K562 (cell line): ENCODE measurements around the gene RARA.

GRCh38 chr17:40026578-40027364, 11.5 kb downstream of the CSF3 start:
- RAMPAGE, long total RNA = no peak
- RRBS = 24% methylated on average over 5 of the region's 32 CpGs
PRO-cap:
- standard = no peak
- CoPRO, capped RNA only, 2 experiments = no peak in any of the 2 experiments
- CoPRO, capped and uncapped RNA, 2 experiments = no peak in any of the 2 experiments
- CoPRO, uncapped RNA only, 2 experiments = no peak in any of the 2 experiments
CAGE:
- cytosol, long polyA plus RNA = no peak
- long polyA plus RNA = no peak
- nucleolus, long total RNA = no peak
- nucleus, long polyA plus RNA = no peak

- RAMPAGE, long total RNA = no peak
- RRBS = no CpG with 5 or more reads among the region's 7 CpGs
PRO-cap:
- standard = no peak
- CoPRO, capped RNA only, 2 experiments = no peak in any of the 2 experiments
- CoPRO, capped and uncapped RNA, 2 experiments = no peak in any of the 2 experiments
- CoPRO, uncapped RNA only, 2 experiments = no peak in any of the 2 experiments
CAGE:
- cytosol, long polyA plus RNA = no peak
- long polyA plus RNA = no peak
- nucleolus, long total RNA = no peak
- nucleus, long polyA plus RNA = no peak
Measured at GRCh38 chr17:40102770-40103740, 2.7 kb upstream of the NR1D1 start.

- RAMPAGE, long total RNA = no peak
- RRBS = no CpG with 5 or more reads among the region's 3 CpGs
PRO-cap:
- standard = no peak
- CoPRO, capped RNA only, 2 experiments = no peak in any of the 2 experiments
- CoPRO, capped and uncapped RNA, 2 experiments = no peak in any of the 2 experiments
- CoPRO, uncapped RNA only, 2 experiments = no peak in any of the 2 experiments
CAGE:
- cytosol, long polyA plus RNA = no peak
- long polyA plus RNA = no peak
- nucleolus, long total RNA = no peak
- nucleus, long polyA plus RNA = no peak
Measured at GRCh38 chr17:40104351-40105317, 4.2 kb upstream of the NR1D1 start.

GRCh38 chr17:40190402-40190993, 13.2 kb downstream of the RAPGEFL1 start:
- RAMPAGE, long total RNA = no peak
- RRBS = no CpG with 5 or more reads among the region's 14 CpGs
PRO-cap:
- standard = no peak
- CoPRO, capped RNA only, 2 experiments = no peak in any of the 2 experiments
- CoPRO, capped and uncapped RNA, 2 experiments = no peak in any of the 2 experiments
- CoPRO, uncapped RNA only, 2 experiments = no peak in any of the 2 experiments
CAGE:
- cytosol, long polyA plus RNA = no peak
- long polyA plus RNA = no peak
- nucleolus, long total RNA = no peak
- nucleus, long polyA plus RNA = no peak

- RAMPAGE, long total RNA = no peak
- RRBS = 3% methylated on average over 4 of the region's 23 CpGs
PRO-cap:
- standard = bidirectional peak, plus-strand start at chr17:40309623, minus-strand start at chr17:40309498
- CoPRO, capped RNA only, 2 experiments = no peak in any of the 2 experiments
- CoPRO, capped and uncapped RNA, 2 experiments = no peak in any of the 2 experiments
- CoPRO, uncapped RNA only, 2 experiments = peak in 2 of 2 experiments; most common plus-strand start chr17:40308986 (in 2)
CAGE:
- cytosol, long polyA plus RNA = no peak
- long polyA plus RNA = no peak
- nucleolus, long total RNA = no peak
- nucleus, long polyA plus RNA = no peak
Measured at GRCh38 chr17:40308725-40309873, at the start of gene RARA. TSS of gene RARA (plus strand) at chr17:40309180.

DNA sequence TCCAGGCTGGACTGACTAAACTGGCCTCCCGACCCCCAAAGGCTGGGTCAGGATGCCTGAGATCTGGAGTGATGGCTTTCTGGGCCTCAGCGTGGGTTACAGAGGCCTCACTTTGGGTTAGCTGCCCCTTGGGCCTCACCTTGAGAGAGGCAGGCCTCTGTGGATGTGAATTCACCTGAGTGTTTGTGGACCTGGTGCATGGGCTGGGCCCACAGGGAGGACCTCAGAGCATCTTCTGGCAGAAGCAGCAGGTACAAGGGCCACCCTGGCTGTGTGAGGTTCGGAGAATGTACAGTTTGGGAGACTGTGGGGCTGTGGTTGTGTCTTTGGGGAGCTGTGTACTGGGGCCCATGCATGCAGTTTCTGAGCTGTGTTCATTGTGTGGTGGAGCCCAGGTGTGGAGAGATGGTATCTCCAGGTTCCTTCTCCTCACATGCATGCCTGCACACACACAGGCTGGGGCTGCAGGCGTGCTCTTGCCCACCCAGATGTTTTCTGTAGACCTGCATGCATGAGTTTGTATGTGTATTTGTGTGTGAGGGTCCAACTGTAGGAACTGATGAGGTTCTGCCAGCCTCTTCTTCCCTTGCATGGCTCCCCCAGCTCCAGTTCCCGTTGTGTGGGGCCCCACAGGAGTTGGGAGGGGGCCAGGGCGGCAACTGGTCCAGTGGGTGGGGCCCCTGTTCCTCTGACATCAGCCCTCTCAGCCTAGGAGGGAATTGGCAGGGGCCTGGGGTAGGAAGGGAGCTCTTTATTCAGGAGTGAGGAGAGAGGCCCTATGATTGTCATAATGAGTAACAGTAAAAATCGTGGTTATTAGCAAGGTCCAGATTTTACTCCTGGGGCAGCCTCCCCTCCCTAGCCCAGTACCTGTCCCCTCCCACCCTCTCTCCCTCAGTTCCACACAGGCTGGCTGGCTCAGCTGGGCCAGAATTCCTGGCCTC, 18.5 kb downstream of the RARA start:
- RAMPAGE, long total RNA = no peak
- RRBS = no CpG with 5 or more reads among the region's 7 CpGs
PRO-cap:
- standard = no peak
- CoPRO, capped RNA only, 2 experiments = no peak in any of the 2 experiments
- CoPRO, capped and uncapped RNA, 2 experiments = no peak in any of the 2 experiments
- CoPRO, uncapped RNA only, 2 experiments = no peak in any of the 2 experiments
CAGE:
- cytosol, long polyA plus RNA = no peak
- long polyA plus RNA = no peak
- nucleolus, long total RNA = no peak
- nucleus, long polyA plus RNA = no peak

GRCh38 chr17:40332494-40332997, 23.6 kb downstream of the RARA start:
- RAMPAGE, long total RNA = no peak
- RRBS = no CpG with 5 or more reads among the region's 6 CpGs
PRO-cap:
- standard = no peak
- CoPRO, capped RNA only, 2 experiments = no peak in any of the 2 experiments
- CoPRO, capped and uncapped RNA, 2 experiments = no peak in any of the 2 experiments
- CoPRO, uncapped RNA only, 2 experiments = no peak in any of the 2 experiments
CAGE:
- cytosol, long polyA plus RNA = no peak
- long polyA plus RNA = no peak
- nucleolus, long total RNA = no peak
- nucleus, long polyA plus RNA = no peak

GRCh38 chr17:40337348-40337939, 27.1 kb downstream of the GJD3 start:
- RAMPAGE, long total RNA = no peak
- RRBS = no CpG with 5 or more reads among the region's 10 CpGs
PRO-cap:
- standard = no peak
- CoPRO, capped RNA only, 2 experiments = no peak in any of the 2 experiments
- CoPRO, capped and uncapped RNA, 2 experiments = no peak in any of the 2 experiments
- CoPRO, uncapped RNA only, 2 experiments = no peak in any of the 2 experiments
CAGE:
- cytosol, long polyA plus RNA = no peak
- long polyA plus RNA = no peak
- nucleolus, long total RNA = no peak
- nucleus, long polyA plus RNA = no peak

- RAMPAGE, long total RNA = no peak
- RRBS = no CpG with 5 or more reads among the region's 1 CpG
PRO-cap:
- standard = no peak
- CoPRO, capped RNA only, 2 experiments = no peak in any of the 2 experiments
- CoPRO, capped and uncapped RNA, 2 experiments = no peak in any of the 2 experiments
- CoPRO, uncapped RNA only, 2 experiments = no peak in any of the 2 experiments
CAGE:
- cytosol, long polyA plus RNA = no peak
- long polyA plus RNA = no peak
- nucleolus, long total RNA = no peak
- nucleus, long polyA plus RNA = no peak
Measured at GRCh38 chr17:40340120-40340314, 24.5 kb downstream of the GJD3 start.

GRCh38 chr17:40346885-40347276, 17.7 kb downstream of the GJD3 start:
- RAMPAGE, long total RNA = no peak
- RRBS = no CpG with 5 or more reads among the region's 2 CpGs
PRO-cap:
- standard = no peak
- CoPRO, capped RNA only, 2 experiments = no peak in any of the 2 experiments
- CoPRO, capped and uncapped RNA, 2 experiments = no peak in any of the 2 experiments
- CoPRO, uncapped RNA only, 2 experiments = no peak in any of the 2 experiments
CAGE:
- cytosol, long polyA plus RNA = no peak
- long polyA plus RNA = no peak
- nucleolus, long total RNA = no peak
- nucleus, long polyA plus RNA = no peak

GRCh38 chr17:40398304-40399386, 19.1 kb downstream of the TOP2A start:
- RAMPAGE, long total RNA = no peak
- RRBS = no CpG with 5 or more reads among the region's 7 CpGs
PRO-cap:
- standard = no peak
- CoPRO, capped RNA only, 2 experiments = no peak in any of the 2 experiments
- CoPRO, capped and uncapped RNA, 2 experiments = peak in 1 of 2 experiments; most common minus-strand start chr17:40399114 (in 1)
- CoPRO, uncapped RNA only, 2 experiments = peak in 2 of 2 experiments; most common minus-strand start chr17:40398507 (in 1)
CAGE:
- cytosol, long polyA plus RNA = no peak
- long polyA plus RNA = no peak
- nucleolus, long total RNA = no peak
- nucleus, long polyA plus RNA = no peak

- RAMPAGE, long total RNA = no peak
- RRBS = 23% methylated on average over 4 of the region's 24 CpGs
PRO-cap:
- standard = bidirectional peak, plus-strand start at chr17:40499700, minus-strand start at chr17:40499597
- CoPRO, capped RNA only, 2 experiments = no peak in any of the 2 experiments
- CoPRO, capped and uncapped RNA, 2 experiments = no peak in any of the 2 experiments
- CoPRO, uncapped RNA only, 2 experiments = no peak in any of the 2 experiments
CAGE:
- cytosol, long polyA plus RNA = no peak
- long polyA plus RNA = no peak
- nucleolus, long total RNA = no peak
- nucleus, long polyA plus RNA = no peak
Measured at GRCh38 chr17:40499434-40500335, 1.7 kb downstream of the TNS4 start.

- RAMPAGE, long total RNA = no peak
- RRBS = no CpG with 5 or more reads among the region's 13 CpGs
PRO-cap:
- standard = no peak
- CoPRO, capped RNA only, 2 experiments = no peak in any of the 2 experiments
- CoPRO, capped and uncapped RNA, 2 experiments = no peak in any of the 2 experiments
- CoPRO, uncapped RNA only, 2 experiments = no peak in any of the 2 experiments
CAGE:
- cytosol, long polyA plus RNA = no peak
- long polyA plus RNA = no peak
- nucleolus, long total RNA = no peak
- nucleus, long polyA plus RNA = no peak
Measured at GRCh38 chr17:40542584-40543391, 22.5 kb downstream of the CCR7 start.

- RAMPAGE, long total RNA = no peak
- RRBS = no CpG with 5 or more reads among the region's 20 CpGs
PRO-cap:
- standard = bidirectional peak, plus-strand start at chr17:40554331, minus-strand start at chr17:40554207
- CoPRO, capped RNA only, 2 experiments = peak in 2 of 2 experiments; most common plus-strand start chr17:40554309 (in 1); most common minus-strand start chr17:40554207 (in 1)
- CoPRO, capped and uncapped RNA, 2 experiments = no peak in any of the 2 experiments
- CoPRO, uncapped RNA only, 2 experiments = no peak in any of the 2 experiments
CAGE:
- cytosol, long polyA plus RNA = no peak
- long polyA plus RNA = no peak
- nucleolus, long total RNA = no peak
- nucleus, long polyA plus RNA = no peak
Measured at GRCh38 chr17:40554183-40554931, 10.9 kb downstream of the CCR7 start.

DNA sequence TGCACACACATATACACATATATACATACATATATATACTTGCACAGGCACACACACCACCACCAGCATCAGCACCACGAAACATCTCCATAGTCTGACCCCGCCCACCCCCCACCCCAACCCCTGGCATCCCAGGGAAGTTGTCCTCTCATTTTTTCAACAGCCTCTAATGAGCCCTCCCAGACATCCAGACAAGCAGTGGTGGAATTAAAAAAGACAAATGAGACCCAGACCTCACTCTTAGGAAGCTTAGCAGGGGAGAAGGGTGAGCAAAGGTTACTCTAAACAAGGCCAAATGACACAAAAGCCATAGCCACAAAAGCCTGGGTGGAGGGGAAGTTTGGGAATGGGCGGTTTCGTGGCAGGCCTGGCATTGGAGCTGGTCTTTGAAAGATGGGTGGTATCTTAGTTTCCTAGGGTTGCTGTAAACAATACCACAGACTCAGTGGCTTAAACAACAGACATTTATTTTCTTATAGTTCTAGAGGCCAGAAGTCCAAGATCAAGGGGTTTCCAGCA, 39.1 kb downstream of the SMARCE1 start:
- RAMPAGE, long total RNA = no peak
- RRBS = no CpG with 5 or more reads among the region's 4 CpGs
PRO-cap:
- standard = no peak
- CoPRO, capped RNA only, 2 experiments = no peak in any of the 2 experiments
- CoPRO, capped and uncapped RNA, 2 experiments = no peak in any of the 2 experiments
- CoPRO, uncapped RNA only, 2 experiments = no peak in any of the 2 experiments
CAGE:
- cytosol, long polyA plus RNA = no peak
- long polyA plus RNA = no peak
- nucleolus, long total RNA = no peak
- nucleus, long polyA plus RNA = no peak

DNA sequence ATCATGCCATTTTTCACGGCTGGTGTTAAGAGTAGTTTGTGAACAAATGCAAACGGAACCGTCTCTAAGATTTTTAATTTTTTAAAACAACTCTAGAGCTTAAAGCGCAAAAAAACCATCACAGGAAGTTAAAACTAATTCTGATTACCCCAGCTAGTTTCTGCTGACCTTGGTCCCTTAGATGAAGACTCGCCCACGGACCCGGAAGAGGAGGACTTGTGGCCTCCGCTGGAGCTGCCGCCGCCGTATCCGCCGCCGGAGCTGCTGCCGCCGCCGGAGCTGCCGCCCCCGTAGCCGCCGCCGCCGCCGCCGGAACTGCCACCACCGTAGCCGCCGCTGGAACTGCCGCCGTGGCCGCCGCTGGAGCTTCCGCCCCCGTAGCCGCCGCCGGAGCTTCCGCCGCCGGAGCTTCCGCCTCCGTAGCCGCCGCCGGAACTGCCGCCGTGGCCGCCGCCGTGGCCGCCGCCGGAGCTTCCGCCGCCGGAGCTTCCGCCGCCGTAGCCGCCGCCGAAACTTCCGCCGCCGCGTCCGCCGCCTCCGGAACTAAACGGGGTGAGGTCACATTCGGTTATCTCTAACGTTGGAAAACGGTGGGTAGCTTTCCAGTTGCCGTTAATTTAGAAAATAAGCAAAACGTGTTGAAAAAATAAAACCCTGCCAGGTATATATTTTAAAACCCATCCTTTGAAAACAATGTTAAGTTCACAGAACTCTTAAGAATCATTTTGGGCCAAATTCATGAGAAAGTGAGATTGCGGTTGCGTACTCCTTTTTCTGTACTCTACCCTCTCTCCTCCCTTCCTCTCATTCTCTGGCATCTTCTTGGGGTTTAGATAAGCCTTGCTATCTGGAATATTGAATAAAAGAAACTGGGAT, 3.6 kb downstream of the KRT10 start:
- RAMPAGE, long total RNA = start-site peak on the plus strand centred at position 527 of the sequence, 78 bp wide, 51 and 107 reads in 2 replicates
- RRBS = 2% methylated on average over 20 of the region's 77 CpGs
PRO-cap:
- standard = bidirectional peak, plus-strand start at position 180 of the sequence, minus-strand start at position 197 of the sequence; bidirectional peak, plus-strand start at position 563 of the sequence, minus-strand start at position 344 of the sequence
- CoPRO, capped RNA only, 2 experiments = peak in 2 of 2 experiments; most common plus-strand start position 563 of the sequence (in 2); most common minus-strand start position 344 of the sequence (in 2)
- CoPRO, capped and uncapped RNA, 2 experiments = peak in 2 of 2 experiments; most common plus-strand start position 563 of the sequence (in 2); most common minus-strand start position 344 of the sequence (in 2)
- CoPRO, uncapped RNA only, 2 experiments = peak in 2 of 2 experiments; most common plus-strand start position 561 of the sequence (in 1); most common minus-strand start position 323 of the sequence (in 2)
CAGE:
- cytosol, long polyA plus RNA = start-site peak on the plus strand centred at position 543 of the sequence, 49 bp wide, 53 and 21 reads in 2 replicates
- long polyA plus RNA = start-site peak on the minus strand centred at position 366 of the sequence, 183 bp wide, 39 and 166 reads in 2 replicates
- nucleolus, long total RNA = no peak
- nucleus, long polyA plus RNA = no peak

GRCh38 chr17:40883942-40884471, 1.0 kb downstream of the KRT20 start:
- RAMPAGE, long total RNA = no peak
- RRBS = no CpG with 5 or more reads among the region's 2 CpGs
PRO-cap:
- standard = no peak
- CoPRO, capped RNA only, 2 experiments = no peak in any of the 2 experiments
- CoPRO, capped and uncapped RNA, 2 experiments = no peak in any of the 2 experiments
- CoPRO, uncapped RNA only, 2 experiments = no peak in any of the 2 experiments
CAGE:
- cytosol, long polyA plus RNA = no peak
- long polyA plus RNA = no peak
- nucleolus, long total RNA = no peak
- nucleus, long polyA plus RNA = no peak